Camera-type eye (tissue), 1 donor: ENCODE measurements around the genes STMN3, ZBTB46, ABHD16B and TPD52L2.

GRCh38 chr20:63653120-63654338 is at the start of gene STMN3:
Gene STMN3 (minus strand): TSS chr20:63653424.
- RAMPAGE, long total RNA, result start-site peak on the minus strand at chr20:63653382-63653427, 717 reads

GRCh38 chr20:63695179-63696112 is 1.0 kb upstream of the TNFRSF6B start:
- RAMPAGE, long total RNA, result no peak

DNA sequence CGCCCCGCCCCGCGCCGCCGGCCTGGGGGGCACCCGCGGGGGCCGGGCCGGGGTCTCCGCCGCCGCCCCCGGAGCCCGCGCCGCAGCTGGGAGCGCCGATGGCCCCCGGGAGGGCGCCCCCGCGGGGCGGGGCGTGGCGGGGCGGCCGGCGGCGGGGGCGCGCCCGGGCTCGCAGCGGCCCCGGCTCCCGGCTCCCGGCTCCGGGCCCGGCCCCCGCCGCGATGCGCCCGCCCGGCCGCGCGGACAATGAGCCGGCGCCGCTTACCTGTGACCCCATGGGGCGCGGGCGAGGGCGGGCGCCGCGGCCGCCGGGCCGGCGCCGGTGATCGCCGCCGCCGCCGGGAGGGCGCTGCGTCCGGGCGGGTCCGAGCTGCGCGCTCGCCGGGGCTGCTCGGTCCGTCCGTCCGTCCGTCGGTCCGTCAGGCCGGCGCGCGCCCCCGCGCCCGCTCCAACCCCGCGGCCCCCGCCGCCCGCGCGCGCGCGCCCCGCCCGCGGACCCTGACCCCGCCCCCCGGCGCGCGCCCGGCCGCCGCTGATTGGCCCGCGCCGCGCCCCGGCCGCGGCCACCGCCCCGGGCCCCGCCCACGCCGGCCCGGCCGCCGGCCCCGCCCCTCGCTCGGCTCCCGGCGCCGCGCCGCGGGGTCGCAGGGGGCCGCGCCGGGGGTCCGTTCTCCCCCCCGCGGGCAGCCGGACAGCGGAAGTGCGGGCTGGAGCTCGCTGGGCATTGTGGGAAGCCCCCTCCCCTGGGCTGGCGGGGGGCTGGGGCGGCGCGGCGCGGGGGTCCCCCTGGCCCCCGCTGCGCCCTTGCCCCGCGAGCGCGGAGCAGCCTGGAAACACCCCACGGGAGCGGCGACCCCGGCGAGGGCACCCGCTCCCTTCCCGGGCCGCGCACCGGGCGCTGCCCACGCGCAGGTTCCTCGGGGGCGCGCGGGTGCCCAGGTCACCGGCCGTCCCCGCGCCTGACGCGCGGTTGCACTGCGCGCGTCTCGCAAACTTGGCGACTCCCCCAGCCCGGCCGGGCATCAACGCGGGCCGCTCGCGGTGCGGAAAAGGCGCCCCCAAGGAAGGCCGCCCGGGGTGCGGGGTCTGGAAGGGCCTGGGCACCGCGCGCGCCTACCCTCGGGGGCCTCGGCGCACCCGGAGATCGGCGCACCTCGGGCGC is at the start of gene ZBTB46:
ZBTB46 (minus strand) TSS at position 433 of the 1,162 bp plus-strand sequence.
- RAMPAGE, long total RNA, result no peak

GRCh38 chr20:63861172-63861731 is at the start of gene ABHD16B:
Gene ABHD16B (plus strand): TSS chr20:63861498.
- RAMPAGE, long total RNA, result no peak

GRCh38 chr20:63864794-63865748 is at the start of gene TPD52L2:
Gene TPD52L2 (plus strand): TSS chr20:63865270.
- RAMPAGE, long total RNA, result no peak

DNA sequence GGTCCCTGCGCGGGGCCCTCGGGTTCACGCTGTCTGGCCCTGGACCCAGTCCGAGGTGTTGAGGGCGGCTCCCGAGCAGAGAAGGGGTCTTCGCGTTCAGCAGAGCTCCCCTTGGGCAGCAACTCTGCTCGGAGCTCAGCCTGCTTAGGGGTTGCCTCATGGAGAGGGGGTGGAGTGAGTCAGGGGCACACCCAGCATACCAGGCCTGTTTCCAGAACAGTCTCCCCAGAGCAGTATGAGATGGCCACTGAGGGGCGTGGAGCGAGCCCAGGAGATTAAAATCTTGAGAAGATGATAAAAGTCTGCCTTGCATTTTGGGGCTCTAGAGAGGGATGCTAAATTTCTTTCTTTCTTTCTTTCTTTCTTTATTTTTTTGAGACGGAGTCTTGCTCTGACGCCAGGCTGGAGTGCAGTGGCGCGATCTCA is 692 bp downstream of the TPD52L2 start:
- RAMPAGE, long total RNA, result no peak

DNA sequence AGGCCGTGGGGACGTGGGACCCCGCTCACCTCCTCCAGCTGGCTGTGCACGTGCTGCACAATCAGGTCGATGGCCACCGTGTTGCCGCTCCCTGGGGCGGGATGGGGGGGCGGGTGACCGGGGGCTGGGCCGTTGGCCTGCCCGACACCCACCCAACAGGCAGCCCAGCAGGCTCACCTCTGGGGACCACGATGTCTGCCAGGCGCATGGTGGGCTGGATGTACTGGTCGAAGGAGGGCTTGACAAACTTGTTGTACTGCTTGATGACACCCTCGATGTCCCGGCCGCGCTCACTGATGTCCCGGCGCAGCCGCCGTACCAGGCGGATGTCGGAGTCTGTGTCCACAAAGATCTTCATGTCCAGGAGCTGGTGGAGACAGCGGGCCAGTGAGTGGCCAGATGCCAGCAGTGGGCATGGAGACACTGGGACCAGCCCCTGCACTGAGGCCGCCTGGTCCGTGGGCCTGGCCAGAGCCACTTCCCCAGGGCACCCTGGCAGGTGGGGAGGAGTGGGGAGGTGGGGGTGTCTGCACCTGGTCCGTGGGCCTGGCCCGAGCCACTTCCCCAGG is 11.8 kb downstream of the UCKL1 start:
- RAMPAGE, long total RNA, result no peak

- RAMPAGE, long total RNA, result no peak
These were observed 10.1 kb downstream of the UCKL1 start for GRCh38 chr20:63945650-63946894.

- RAMPAGE, long total RNA, result no peak
These were observed 8.1 kb downstream of the UCKL1 start for GRCh38 chr20:63948119-63948497.

DNA sequence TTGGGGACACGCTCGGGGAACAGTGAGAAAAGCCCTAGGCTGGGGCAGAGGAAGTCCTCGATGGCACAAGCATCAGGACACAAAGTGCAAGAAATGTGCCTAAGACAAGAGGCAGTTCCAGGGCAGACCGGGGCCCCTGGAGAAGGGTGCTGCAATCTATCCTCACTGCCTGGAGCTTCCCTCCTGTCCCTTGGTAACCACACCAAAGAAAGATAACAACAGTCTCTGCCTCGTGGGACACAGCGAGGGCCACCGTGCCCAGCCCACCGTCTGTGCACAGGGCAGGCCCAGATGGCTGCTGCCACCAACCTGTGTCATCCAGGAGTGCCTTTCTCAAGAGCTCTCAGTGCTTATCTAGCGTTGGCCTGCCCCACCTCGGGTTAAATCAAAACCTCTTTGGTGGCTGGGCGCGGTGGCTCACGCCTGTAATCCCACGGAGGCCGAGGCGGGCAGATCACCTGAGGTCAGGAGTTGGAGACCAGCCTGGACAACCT is 1.6 kb downstream of the UCKL1 start:
- RAMPAGE, long total RNA, result no peak

- RAMPAGE, long total RNA, result no peak
These were observed 9.1 kb upstream of the C20orf204 start for GRCh38 chr20:64026930-64027249.

- RAMPAGE, long total RNA, result no peak
These were observed 6.1 kb upstream of the TCEA2 start for GRCh38 chr20:64056607-64057612.

- RAMPAGE, long total RNA, result no peak
These were observed 1.4 kb downstream of the RGS19 start for GRCh38 chr20:64077705-64078625.

DNA sequence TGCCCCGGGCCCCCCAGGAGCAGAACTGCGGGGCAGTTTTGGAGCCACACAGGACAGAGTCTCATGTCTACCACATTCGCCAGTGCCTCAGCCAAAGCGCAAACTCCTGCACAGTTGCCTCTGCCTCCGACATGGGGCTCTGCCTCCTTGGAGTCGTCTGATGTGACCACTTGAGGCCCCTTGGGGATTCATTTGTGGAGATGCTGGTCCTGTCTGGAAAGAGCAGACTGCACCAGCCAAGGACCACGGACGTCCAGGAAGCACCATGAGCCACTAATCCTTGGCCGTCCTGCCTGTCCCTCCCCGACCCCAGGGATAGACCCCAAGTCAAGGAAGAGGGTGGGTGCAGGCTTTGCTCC is 41.8 kb upstream of the PCMTD2 start:
- RAMPAGE, long total RNA, result no peak

- RAMPAGE, long total RNA, result no peak
These were observed 22.7 kb upstream of the PCMTD2 start for GRCh38 chr20:64232878-64233125.

DNA sequence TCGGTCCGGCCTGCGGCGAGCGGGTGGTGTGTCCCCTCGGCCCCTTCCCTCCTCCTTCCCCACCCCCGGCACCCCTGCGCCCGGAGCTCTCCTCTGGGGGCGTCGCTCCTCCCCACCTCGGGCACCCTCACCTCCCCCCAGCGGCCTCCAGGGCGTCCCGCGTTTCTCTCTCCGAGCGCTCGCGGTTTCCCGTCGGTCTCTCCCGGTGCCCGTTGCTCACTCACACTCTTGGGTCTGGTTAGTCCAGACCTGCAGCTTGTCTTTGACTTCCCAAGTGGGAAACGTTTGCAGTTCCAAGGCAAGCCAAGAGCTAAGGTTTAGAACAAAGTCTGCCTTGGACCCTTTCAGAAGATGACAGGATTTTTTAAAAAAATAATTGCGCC is 342 bp downstream of the PCMTD2 start:
- RAMPAGE, long total RNA, result no peak